ENCODE measurements around the gene KRT79.

DNA sequence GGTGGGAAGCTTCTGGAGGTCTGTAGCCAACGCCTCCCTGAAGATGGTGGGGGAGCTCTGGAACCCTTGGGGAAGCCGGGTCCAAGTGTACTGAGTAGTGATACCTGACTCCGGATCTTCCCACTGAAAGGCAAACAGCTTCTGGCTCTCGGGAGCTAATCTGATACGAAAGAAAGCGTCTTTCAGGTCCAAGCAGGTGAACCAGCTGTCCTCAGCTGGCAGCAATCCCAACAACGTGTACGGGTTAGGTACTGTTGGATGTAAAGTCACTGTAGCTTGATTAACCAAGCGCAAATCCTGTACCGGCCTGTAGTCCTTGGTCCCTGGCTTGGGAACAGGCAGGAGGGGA is 38.5 kb downstream of the SMIM41 start:
- PRO-cap, result no peak

GRCh38 chr12:52186011-52186481 is 5.8 kb downstream of the KRT80 start:
- PRO-cap, result bidirectional peak, plus-strand start at chr12:52186327, minus-strand start at chr12:52186204

GRCh38 chr12:52194956-52195446 is 3.2 kb upstream of the KRT80 start:
- PRO-cap, result no peak

DNA sequence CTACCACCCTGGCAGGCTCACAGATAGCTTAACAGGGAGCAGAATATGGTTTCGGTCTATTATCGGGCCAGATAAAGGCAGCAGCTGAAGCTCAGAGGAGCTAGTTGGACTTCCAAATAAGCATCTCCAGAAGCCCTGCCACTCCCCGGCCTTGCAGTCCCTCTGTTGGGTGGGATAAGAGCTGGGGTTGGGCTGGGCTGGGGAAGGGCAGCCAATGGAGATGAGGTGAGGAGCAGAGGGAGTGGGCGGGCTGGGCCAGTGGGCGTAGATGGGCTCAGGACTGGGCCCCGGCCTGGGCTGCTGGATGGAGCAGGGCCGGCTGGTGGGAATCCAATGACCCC is 8.5 kb upstream of the KRT80 start:
- PRO-cap, result no peak

DNA sequence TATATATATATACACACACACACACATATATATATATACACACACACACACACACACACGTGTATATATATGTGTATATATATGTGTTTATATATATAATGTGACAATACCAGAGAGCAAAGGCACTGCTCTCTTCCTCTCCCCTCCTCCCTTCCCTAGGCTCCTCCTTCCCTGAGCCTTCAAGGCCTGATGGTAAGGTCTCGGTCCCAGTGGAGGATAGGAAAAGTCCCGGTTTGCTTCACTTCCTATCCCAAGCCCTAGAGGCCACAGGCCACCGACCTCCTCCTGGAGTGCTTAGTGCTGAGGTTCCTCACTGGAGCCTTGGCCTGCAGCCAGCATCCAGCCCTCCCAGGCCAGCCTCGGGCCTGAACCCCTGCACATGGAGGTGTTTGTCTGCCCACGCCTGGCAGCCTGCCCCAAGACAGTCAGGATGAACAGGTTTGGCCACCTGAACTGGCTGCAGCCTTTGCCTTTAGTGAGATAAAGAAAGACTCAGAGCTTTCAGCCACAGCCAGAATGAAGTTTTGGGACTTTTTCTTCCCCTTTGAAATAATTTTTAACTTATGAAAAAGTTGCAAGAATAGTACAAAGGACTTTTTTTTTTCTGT is 15.9 kb upstream of the KRT7 start:
- PRO-cap, result no peak

- PRO-cap, result no peak
Measured at GRCh38 chr12:52231388-52232494, 1.3 kb upstream of the KRT7 start.

DNA sequence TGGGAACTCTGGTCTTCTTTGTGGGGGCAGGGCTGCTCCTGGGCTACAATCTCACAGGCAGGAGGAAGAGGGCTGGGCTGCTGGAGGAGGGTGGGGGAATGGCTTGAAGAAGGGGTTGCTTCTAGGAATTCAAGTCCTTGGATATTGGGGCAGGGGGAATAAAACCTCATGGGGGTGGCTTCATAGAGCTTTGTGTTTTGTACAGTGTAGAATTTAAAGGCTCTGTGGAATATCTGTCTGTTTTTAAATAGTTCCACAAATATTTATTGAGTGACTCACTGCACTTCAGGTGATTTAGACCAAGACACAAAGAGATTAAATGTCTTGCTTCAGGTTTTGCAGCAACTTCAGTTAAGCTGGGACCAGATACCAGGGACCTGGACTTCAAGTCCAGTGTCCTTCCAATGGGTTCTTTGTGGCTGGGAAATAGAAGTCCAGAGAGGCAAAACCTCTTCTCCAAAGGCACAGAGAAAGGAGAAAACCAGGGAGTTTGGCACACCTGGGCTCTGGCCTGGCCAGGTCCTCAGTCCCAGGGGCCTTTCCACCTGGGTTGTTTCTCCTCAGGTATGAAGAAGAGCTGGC is 21.6 kb downstream of the KRT85 start:
- PRO-cap, result no peak

- PRO-cap, result no peak
Measured at GRCh38 chr12:52371177-52371589, 3.9 kb upstream of the KRT85 start.

DNA sequence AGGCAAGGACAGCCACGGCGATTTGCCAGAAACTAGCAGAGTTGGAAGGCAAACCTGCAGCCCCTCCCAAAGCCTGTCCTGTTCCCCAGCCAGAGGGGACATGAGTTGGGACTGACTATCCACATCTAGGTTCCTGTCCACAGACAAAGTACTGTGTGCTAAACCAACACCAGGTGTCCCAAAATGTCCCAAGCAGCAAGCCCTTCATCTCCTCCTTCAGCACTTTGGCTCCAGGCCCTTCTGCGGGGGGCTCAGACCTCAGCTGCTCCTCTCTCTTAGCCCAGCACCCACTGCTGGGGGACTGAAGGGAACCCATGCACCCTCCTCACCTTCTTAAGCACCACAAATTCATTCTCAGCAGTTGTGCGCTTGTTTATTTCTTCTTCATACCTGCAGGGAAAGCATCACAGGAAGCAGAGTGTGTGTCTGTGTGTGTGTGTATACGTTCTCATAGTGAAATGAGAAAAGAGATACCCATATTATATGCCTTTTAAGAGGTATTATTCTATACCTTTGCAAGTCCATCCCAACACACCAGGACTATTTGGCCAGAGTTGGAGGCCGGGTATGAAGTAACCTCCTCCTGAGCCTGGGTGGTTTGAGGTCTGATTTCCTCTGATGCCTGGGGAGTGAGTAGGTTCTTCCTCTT is 3.3 kb downstream of the KRT73 start:
- PRO-cap, result no peak

- PRO-cap, result no peak
Measured at GRCh38 chr12:52690811-52691683, 10.8 kb upstream of the KRT1 start.

- PRO-cap, result no peak
Measured at GRCh38 chr12:52834101-52834601, at the start of gene KRT79. Gene KRT79 (minus strand): TSS chr12:52834311.

- PRO-cap, result no peak
Measured at GRCh38 chr12:52876359-52877000, 27.7 kb upstream of the KRT78 start.

- PRO-cap, result no peak
Measured at GRCh38 chr12:52901374-52902323, 3.2 kb downstream of the KRT8 start.

DNA sequence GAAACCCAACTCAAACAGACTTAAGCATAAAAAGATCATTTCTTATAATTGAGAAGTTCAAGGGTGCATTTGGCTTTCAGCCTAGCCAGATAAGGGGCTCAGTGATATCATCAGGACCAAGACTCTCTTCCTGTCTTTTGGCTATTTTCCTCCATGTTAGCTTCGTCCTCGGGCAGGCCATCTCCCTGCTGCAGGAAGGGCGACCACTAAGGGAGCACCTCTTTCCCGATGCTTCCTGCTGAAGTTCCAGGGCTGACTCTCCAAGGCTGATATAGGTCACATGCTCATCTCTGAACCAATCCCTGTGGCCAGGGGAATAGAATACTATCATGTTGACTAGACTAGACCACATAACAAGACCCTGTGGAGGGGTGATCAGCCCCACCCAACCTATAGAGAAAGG is 9.8 kb upstream of the KRT8 start:
- PRO-cap, result no peak

DNA sequence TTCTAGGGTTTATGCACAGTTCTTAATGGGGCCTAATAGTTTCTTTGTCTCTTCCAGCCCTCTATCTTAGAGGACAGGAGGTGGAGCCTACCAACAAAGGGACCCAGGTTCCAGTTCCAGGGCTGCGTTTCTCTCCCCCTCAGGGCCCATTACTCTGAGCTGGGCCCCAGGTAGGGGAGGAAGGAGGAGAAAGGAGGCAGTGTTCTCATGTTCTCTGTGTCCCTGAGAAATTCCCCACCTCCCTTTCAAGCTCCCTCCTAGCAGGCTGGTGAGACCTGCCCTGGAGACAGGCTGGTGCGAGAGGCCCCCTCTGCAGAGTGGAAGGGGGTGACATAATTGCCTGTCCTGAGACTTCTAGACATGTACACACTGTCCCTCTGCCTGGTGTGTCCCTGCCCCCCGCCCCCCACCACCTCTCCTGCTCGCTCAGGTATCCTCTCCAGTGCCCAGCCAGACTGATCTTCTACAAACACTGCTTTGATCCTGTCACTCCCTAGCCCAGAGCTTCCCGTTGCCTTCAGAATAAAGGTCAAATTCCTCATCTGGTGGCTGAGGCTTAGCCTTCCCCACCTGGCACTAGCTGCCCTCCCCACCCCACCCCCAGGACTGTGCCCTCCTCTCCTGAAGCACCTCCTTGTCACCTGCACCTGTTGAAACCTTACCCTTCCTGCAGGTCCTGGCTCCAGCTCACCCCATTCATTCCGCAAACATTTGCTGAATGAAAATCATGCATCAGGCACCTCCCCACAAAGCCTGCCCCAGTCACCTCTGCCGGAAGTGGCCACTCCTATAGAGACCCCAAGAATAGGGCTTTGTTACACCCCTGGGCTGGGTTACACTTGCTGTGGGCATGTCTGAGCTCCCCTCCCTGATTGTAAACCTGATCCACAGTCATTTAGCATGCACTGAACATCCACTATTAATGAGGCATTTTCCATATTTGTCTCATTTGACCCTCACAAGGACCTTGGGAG is 21.2 kb upstream of the KRT8 start:
- PRO-cap, result no peak

DNA sequence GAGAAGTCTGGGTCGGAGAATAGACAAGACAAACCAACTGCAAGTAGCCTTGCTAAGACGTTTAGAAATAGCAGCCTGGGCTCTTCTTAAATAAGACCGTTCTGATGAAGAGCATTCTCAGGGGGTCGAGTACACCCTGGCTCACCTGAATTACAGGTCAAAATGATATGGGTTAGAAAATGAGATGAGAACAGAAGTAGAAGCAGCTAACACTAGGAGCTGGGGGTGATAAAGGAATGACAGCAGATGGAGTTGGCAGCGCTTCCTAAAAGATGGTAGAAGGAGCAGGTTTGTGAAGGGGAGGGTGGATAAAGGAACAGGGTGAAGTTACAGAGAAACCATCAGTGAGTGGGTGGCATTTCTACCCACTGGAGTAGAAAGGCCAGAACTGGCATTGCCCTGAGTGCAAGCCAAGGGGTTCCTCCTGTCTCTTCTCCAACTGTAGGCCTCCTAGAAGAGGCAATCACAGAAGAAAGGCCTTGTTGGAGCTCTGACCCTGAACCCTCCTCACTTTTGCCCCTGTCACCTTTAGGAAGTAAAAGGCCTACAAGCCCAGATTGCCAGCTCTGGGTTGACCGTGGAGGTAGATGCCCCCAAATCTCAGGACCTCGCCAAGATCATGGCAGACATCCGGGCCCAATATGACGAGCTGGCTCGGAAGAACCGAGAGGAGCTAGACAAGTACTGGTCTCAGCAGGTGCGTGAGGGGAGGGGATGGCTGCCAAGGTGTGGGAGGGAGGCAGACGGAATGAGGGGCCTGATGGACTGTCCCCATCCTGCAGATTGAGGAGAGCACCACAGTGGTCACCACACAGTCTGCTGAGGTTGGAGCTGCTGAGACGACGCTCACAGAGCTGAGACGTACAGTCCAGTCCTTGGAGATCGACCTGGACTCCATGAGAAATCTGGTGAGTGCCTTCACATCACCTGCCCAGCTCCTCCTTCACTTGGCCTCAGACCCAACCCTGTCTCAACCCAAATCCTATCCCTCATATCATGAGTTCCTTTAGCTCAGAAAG is 2.3 kb downstream of the KRT18 start:
- PRO-cap, result no peak

- PRO-cap, result no peak
Measured at GRCh38 chr12:53038125-53038573, 11.7 kb upstream of the TNS2 start.

DNA sequence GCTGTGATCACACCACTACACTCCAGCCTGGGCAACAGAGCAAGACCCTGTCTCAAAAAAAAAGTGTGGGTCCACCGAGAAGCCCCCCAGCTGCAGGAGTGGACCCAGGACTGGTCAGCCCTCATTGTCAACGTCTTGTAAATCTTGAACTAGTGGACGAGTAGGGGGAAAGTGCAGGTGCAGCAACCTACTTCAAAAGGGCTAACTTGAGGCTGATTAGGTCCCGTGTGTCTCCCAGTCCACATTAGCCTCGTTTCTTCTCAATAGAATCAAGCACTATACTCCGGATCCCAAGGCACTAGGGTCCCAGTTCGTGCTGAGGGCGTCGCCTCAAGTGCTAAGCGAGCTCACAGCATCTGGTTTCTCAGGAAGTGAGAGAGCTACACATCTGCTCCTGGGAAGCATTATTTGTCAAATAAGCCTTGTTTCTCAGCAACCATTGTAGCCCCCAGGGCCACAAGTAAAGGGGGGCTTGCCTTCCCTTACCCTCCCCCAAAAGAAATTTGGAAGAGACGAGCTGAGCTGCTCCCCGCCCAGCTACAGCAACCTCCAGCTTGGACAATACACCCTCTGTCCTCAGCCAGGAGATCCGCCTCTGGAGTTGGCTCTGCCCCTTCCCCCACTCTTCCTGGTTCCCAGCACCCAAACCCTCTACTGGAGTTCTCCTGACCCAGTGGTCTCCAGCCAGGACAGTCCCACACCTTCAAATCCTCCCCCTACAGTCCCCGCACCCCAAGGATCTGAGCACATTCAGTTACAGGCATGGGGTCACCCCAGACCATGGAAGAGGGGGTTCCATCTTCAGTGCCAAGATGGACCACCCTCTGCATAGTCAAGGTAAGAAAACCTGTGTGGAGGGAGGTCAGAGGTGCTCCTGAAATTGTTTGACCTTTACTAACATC is 5.8 kb upstream of the TNS2 start:
- PRO-cap, result no peak

- PRO-cap, result no peak
Measured at GRCh38 chr12:53055522-53056086, 5.7 kb downstream of the TNS2 start.

- PRO-cap, result no peak
Measured at GRCh38 chr12:53061309-53062446, 11.8 kb downstream of the TNS2 start.

Data from A673 (cell line).